Measurements from ENCODE around the gene BCLAF1.

DNA sequence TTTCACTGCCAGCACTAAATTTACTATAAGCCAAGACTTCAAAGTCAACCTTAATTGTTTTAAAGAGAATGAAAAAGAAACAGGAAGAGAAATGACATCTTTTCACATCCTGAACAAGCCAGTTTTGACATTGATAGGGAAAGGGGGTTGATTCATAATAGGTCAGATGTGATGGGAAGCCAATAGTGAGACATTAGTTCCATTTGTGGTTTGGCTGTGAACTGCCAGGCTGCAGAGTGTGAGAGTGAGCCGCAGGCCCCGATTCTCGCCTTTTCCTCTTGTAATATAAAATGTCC, 52.6 kb upstream of the MYB start:
- RRBS, result no CpG with 5 or more reads among the region's 3 CpGs

GRCh38 chr6:135192575-135192907, 11.4 kb downstream of the MYB start:
- RRBS, result no CpG with 5 or more reads among the region's 5 CpGs

GRCh38 chr6:135270590-135271698, 89.8 kb downstream of the MYB start:
- RRBS, result no CpG with 5 or more reads among the region's 15 CpGs

DNA sequence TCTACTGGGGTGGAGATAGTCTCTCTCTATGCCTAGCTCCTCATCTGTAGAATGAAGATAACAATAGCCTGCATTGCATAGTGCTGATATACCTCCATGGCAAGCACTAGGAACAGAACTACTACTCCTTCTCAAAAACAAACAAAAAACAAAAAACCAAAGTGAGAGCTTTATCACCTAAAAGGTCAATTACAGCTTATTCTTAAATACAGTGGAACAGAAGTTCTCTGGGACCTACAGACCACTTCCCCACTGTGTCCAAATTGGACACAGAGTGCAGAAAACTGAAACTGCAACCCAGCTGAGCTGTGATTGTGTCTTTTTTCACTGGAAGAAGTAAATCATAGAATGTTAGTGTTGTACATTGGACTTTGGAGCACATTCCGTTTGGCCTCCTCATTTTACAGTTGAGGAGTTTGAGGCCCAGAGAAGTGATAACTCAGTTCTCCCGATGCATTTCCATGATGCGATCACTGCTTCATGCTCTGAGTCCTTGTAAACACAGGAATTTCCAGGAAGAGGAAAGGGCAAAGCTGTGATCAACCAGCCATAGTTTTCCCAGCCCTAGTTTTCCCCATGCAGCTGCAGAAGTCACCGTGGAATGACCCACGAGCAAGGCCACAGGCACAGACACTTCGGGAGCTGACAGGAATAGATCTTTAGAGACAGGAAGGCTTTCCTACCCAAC, 23.2 kb downstream of the MTFR2 start:
- RRBS, result no CpG with 5 or more reads among the region's 6 CpGs

- RRBS, result no CpG with 5 or more reads among the region's 8 CpGs
Measured at GRCh38 chr6:136266819-136267875, 17.0 kb upstream of the MTFR2 start.

GRCh38 chr6:136289732-136290114, at the start of gene BCLAF1:
BCLAF1 (minus strand) TSS chr6:136289846.
- RRBS, result no CpG with 5 or more reads among the region's 36 CpGs

DNA sequence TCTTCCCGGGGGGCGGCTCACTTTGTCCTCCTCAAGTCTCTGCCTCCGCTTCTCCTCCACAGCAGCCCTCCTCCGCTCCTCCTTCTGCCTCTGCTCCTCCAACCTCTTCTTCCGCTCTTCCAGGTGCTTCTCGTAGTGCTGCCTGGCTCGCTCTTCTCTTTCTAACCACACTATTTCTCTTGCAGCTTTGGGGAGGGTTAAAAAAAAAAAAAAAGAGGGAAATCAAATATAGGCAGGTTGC, 99.6 kb upstream of the BCLAF1 start:
- RRBS, result no CpG with 5 or more reads among the region's 7 CpGs

DNA sequence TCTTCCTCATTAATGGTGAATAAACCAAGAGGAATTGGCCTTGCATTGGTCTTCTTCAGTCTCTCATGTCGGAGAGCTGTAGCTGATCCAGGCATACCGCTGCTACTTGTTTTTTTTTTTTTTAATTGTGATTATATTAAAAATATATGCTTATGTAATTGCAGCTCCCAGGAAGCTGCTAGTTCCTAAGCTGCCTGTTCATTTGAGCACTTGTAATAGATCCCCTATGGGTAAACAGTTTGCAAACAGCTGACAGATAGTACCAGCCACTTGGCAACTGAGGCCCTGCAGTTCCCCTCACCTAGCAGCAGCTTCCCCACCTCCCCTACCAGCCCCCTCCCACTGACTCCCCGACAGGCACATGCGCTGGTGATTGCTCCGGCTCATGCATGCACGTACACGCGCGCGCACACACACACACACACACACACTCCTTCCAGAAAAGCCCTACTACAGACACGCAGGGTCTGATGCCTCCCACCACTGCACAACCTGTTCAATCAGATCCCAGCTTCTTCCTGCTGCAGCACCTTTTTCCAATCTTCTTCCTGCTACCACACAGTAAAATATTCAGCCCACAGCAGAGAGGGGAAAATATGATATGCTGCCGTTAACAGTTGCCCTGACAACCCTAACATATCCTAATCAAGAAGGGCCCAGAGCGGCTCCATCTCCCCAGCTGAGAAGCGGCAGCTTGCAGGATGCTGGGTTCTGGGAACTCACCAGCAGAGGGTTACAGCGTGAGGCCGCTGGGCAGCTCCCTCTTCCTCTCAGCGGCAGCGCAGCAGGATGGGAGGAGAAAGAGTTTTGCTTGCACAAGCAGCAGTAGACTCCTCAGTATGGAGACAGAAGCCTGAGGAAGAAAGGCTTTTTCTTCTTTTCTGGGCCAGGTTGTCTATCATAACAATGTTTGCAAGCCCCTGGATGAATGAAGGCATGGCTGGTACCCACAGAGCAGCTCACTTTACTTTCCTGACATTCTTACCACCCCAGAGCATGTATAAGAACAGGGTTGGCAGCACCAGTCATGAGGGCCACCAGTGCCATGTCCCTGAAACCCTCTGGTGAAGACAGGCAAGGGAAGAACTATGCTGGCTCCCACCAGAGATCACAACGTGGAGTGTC, 24.0 kb downstream of the MAP7 start:
- RRBS, result no CpG with 5 or more reads among the region's 19 CpGs

- RRBS, result no CpG with 5 or more reads among the region's 7 CpGs
Measured at GRCh38 chr6:136593655-136594462, 43.6 kb upstream of the MAP7 start.

DNA sequence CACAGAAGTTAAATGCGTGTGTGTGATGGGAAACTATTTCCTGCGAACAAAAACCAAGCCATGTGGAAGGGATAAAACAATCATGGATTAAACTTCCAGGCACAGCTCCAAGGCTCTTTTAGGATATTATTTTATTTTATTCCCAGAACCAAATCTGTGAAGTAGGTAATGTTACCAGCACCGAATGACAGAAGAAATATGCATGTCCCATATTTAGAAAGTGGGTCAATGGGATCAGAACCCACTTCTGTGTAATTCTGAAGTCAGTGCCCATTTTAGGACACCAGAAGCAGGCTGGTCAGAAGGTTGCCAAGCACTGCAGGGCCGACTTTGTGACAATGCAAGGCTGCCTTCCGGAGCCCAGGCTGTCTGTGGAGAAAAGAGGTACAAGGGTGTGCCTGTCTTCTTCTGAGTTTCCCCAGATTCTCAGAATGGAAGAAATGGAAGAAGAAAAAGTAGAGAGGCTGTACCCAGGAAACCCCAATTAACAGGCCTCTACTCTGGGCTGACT, 49.4 kb upstream of the MAP7 start:
- RRBS, result no CpG with 5 or more reads among the region's 5 CpGs

DNA sequence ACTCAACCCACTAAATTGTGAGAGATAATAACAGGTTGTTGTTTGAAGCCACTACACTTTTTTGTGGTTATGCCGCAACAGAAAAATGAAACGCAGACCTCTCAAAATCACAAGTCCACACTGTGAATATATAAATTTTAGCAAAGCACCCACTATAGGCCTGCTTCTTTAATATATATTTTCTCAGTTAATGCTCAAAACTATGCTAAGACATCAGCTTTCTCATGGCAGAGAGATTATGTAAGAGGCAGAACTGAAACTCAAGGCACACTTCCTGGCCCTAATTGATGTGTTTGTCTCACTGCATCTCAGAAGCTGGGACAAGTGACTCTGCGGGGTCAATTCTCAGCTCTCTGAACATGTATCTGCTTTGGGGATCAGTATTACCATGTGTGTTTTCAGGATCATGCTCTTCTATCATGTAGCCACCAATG, 27.7 kb downstream of the MAP3K5 start:
- RRBS, result no CpG with 5 or more reads among the region's 3 CpGs

- RRBS, result no CpG with 5 or more reads among the region's 9 CpGs
Measured at GRCh38 chr6:136788206-136789055, 3.8 kb downstream of the MAP3K5 start.

- RRBS, result 6% methylated on average over 9 of the region's 35 CpGs
Measured at GRCh38 chr6:136920737-136921381, 1.2 kb upstream of the SLC35D3 start.

- RRBS, result no CpG with 5 or more reads among the region's 16 CpGs
Measured at GRCh38 chr6:136959383-136959898, 37.3 kb downstream of the SLC35D3 start.

GRCh38 chr6:136969368-136970200, 47.5 kb downstream of the SLC35D3 start:
- RRBS, result no CpG with 5 or more reads among the region's 13 CpGs

GRCh38 chr6:137041867-137042740, 2.7 kb downstream of the IL20RA start:
- RRBS, result no CpG with 5 or more reads among the region's 7 CpGs

DNA sequence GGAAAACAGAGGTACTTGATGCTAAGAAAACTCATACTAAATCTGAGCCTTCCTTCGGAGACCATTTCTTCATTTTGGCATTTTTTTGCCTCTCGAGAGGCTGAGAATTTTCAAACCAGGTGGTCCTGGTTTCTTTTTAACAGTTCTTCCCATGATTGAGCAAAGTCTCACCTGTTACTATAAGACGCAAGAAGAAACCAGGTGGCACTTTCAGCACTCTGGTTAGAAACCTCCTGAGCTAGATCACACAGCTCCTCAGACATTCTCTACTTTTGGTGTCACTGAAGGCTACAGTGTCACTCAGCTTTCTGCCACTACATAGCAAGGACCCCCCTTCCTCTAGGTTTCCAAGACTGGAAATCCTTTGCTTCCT, 7.3 kb downstream of the IFNGR1 start:
- RRBS, result no CpG with 5 or more reads among the region's 3 CpGs

GRCh38 chr6:137353749-137354490, 134.7 kb upstream of the IFNGR1 start:
- RRBS, result no CpG with 5 or more reads among the region's 8 CpGs

DNA sequence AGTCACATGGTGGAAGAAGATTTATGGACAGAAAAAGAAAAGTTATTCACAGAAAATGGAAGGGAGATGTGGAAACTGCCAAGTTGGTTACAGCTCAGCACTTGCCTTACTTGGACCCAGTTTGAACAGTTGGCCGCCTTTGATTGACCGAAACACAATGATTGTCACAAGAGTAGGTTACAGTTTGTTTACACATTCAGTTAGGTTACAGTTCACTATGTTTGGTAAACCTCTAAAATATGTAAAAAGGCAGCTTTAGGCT, 116.2 kb downstream of the OLIG3 start:
- RRBS, result no CpG with 5 or more reads among the region's 2 CpGs

GRCh38 chr6:137387281-137388005, 106.8 kb downstream of the OLIG3 start:
- RRBS, result no CpG with 5 or more reads among the region's 13 CpGs

All from islet of Langerhans (tissue), 1 donor.